ENCODE data around the genes OSTF1 and PCSK5.

GRCh38 chr9:74981874-74982731 is 29.4 kb upstream of the C9orf40 start:
- RRBS: no CpG with 5 or more reads among the region's 3 CpGs

GRCh38 chr9:75027220-75027993 is 686 bp downstream of the CARNMT1 start:
- RRBS: 2% methylated on average over 23 of the region's 48 CpGs

GRCh38 chr9:75088405-75089519 is at the start of gene OSTF1:
TSS of gene OSTF1 (plus strand) at chr9:75088514.
- RRBS: 1% methylated on average over 24 of the region's 75 CpGs

- RRBS: no CpG with 5 or more reads among the region's 4 CpGs
Observed at GRCh38 chr9:75869207-75869751, 21.2 kb upstream of the PCSK5 start.

GRCh38 chr9:75890404-75890774 is at the start of gene PCSK5:
TSS of gene PCSK5 (plus strand) at chr9:75890673.
- RRBS: 5% methylated on average over 8 of the region's 27 CpGs

DNA sequence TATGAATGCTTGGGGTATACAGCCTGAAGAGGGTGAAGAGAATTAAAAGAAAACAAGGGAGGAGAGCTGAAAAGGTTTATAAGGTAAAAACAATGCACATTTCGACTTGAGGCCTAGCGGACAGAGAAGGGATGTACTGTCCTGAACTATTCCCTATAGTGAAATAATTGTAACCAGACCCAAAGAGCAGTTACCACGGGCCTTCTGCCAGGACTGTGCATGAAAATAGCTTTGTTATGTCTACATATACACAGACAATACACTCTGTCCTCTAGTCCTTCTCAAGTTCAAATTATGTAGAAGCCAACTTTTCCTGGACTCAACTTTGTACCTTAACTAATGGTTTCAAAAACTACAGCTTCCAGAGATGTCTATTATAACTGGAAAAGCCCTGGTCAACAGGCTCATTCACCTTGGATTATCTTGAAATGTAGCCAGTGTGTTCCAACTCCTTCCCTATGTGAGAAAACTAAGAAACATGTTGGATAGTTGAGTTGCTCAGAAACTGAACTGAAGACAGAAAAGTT is 223.7 kb downstream of the PCSK5 start:
- RRBS: no CpG with 5 or more reads among the region's 3 CpGs

DNA sequence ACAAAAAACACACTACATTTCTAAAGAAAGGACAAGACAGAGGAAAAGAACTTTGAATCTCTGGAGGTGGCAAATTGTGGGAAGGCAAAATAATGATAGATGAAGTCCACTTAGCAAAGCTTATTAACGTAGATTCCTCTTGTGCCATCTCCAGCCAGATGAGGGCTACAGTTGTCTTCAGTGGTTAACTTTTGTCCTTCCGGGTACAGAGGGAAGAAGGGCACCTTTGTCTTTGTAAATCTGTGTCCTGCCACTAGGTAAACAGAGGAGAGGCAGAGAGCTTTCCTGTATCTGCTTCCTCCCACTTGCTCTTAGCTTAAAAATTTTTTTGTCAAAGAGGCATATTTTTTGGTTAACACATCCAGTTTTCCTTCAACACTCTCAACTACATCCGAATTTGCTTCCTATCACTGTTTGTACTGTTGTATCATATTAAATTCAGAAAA is 7.7 kb upstream of the RFK start:
- RRBS: no CpG with 5 or more reads among the region's 3 CpGs

- RRBS: no CpG with 5 or more reads among the region's 6 CpGs
Observed at GRCh38 chr9:76609783-76610429, 150.9 kb downstream of the GCNT1 start.

DNA sequence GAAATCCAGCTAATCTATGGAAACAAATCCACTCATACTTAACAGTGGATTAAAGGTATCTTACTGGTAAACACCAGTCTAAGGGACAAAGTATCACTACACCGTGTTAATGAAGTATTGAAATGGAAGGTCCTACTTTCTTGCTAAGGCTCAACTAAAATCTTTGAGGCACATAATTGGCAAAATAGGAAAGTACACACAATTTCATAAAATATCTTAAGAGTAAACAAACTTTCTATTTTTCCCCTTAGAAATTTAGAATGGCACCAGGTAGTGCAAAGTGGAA is 155.2 kb downstream of the GCNT1 start:
- RRBS: no CpG with 5 or more reads among the region's 1 CpG

DNA sequence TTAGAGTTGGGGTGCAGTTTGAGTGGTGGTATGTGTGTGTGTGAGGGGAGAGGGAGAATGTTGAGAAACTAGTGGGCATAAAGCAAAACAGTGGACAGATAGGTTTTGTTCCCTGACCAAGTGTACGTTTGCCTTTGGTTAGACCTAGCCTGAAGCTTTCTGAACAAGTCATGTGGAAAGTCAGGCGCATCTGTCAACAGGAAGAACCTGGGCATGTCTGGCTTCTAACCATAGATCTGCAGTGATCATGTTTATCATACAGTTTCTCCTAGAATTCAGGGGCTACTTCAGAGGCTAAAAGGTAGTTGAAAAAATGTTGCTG is 162.0 kb downstream of the GCNT1 start:
- RRBS: no CpG with 5 or more reads among the region's 2 CpGs

- RRBS: no CpG with 5 or more reads among the region's 4 CpGs
Observed at GRCh38 chr9:76643676-76644324, 184.8 kb downstream of the GCNT1 start.

DNA sequence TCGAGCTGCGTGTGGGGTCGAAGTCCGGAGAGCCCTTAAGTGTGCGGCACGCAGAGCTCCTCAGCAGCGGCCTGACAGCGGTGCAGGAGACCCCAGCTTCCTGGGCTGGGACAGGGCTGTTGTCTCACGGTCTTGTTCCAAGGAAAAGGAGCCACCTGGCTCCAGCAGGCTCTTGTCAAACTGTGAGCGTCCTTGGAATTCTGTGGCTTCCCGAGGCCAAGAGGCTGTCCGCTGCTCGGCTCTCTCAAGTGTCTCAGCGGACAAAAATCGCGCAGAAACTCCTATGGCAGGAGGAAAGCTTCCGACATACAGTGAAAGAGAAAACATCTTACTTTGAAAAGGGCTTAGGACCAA is 2.7 kb upstream of the FOXB2 start:
- RRBS: no CpG with 5 or more reads among the region's 17 CpGs

GRCh38 chr9:77482587-77483458 is 165.3 kb downstream of the GNA14 start:
- RRBS: no CpG with 5 or more reads among the region's 15 CpGs

DNA sequence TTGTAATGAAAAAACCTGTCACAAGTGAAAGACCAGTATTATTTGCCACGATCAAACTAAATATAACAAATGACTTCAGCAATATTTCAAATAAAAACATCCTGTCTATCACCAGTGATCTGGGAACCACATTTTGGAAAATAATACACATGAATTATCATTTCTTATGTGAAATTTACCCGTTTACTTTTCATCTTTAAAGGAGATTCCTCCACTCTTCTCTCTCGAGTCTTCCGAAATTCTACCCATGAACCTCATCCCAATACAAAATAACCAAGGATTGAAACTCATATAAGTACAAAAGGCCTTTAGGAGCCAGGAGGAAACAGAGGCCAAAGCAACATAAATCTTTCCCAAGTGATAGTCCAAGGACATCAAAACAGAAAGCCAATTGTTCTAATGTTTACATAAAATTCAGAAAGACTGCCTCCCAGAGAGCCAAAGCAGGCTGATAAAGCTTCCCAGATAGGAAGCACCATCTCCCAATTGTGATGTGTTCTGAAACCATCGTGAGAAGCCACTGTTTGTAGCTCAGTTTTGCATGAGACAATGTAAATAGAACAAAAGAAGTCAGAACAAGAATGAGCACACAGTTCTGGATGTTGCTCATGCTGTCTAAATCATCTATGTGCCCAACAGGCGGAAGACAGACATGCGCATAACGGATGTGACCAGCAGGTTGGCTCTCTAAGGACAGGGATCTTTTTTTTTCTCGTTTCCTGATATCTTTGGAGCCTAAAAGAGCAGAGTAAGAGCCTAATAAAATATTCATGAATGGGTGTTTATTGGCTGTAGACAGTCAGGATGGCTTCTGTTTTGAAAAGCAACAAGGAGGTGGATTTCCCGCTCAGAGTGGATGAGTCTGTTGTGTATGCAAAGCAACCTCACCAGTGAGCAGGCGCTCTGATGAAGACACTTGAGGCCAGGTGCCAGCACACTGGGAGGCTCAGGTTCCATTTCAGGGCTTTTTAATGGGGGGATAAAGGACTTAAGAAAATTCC is 113.8 kb downstream of the GNA14 start:
- RRBS: no CpG with 5 or more reads among the region's 11 CpGs

- RRBS: 3% methylated on average over 15 of the region's 75 CpGs
Observed at GRCh38 chr9:77647367-77648200, 538 bp downstream of the GNA14 start.

DNA sequence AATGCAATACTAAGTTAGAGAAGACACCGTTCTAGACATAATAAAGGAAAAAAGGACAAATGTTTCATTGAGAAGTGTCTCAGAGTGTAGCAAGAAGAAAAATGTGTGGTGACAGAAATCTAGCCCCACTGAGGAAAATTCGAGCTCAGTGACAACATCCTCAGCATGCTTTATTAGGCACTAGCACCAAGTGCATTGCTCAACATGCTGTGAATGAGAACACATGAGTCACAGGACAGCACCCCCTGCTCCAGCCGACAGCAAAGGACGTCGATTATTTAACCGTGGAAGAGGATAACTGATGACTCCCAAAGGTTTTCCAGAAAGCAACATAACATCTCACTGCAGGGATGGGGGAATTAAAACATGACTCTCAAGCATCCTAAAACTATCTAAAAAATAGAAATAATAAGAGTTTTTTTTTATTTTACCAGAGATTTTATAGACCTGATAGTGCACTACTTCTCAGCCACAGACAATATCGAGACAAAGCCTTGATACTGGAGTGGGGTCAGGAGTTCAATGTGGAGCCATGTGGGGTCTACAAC is 182.6 kb downstream of the GNAQ start:
- RRBS: no CpG with 5 or more reads among the region's 7 CpGs

- RRBS: no CpG with 5 or more reads among the region's 5 CpGs
Observed at GRCh38 chr9:77864942-77865767, 166.5 kb downstream of the GNAQ start.

DNA sequence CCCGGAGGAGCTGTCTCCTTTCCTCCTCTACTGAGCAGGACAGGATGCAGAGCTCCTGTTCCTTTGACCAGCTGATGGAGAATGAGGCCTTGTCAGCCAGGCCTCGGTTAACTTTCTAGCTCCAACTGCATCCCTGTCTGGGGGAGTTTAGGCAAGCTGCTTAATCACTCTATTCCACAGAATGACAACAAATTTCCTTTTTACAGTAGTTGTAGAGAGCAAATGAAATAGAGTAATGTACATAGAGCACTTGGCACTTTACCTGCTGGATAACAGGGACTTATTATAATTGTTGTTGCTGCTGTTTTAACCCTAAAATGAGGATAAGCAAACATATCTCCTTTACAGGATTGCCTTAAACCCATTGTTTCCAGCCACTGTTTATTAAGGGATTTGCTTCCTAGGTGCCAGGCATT is 155.4 kb downstream of the GNAQ start:
- RRBS: no CpG with 5 or more reads among the region's 2 CpGs

DNA sequence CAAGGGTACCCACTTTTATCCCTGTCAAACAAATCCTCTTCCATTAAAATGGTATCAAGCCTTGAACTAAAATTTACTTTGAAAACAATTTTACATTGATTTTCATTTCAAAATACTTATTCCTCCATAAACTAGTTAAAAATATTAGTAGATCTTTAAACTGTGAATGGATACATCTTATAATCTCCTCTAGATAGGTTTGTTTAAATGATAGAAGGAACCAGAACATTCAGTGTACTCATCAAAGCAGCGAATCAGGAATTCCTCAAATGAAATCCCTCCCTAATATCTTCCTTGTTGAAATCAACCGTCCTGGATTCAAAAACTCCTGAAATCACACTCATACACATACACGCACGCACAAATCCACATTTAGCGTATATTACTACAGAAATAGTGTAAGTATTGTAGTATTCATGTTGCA is 3.1 kb downstream of the GNAQ start:
- RRBS: no CpG with 5 or more reads among the region's 5 CpGs

DNA sequence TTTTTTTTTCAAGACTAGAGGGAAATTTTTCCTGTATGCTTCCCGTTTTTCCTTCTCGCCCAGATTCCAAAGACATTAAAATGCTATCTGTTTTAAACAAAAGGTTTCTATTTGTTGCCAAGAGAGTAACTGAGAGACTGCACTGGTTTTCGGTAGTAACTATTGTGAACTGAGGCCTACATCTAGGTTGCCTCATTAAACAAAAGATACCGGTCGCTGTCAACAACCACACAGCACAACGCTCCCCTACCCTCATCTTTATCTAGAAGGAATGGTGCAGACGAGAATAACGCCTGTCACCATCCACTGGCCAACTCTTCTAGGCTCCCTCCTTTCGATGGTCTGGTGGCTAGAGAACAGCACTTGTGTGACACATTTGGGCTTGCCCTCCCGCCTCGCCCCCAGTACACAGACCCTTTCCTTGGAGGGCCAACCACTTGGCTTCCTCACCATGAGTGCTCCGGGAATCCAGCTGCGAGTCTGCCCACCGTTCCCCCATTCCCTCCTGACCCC is 1.5 kb downstream of the GNAQ start:
- RRBS: 3% methylated on average over 3 of the region's 14 CpGs